ENCODE data around the genes MGAT4C and KITLG.

GRCh38 chr12:80917573-80918104 is 20.1 kb downstream of the LIN7A start:
- PRO-cap: no peak
- RAMPAGE, long total RNA, 4 experiments: no peak in any of the 4 experiments

GRCh38 chr12:84689479-84690240 is 222.9 kb downstream of the SLC6A15 start:
- PRO-cap: no peak
- RAMPAGE, long total RNA, 4 experiments: no peak in any of the 4 experiments

DNA sequence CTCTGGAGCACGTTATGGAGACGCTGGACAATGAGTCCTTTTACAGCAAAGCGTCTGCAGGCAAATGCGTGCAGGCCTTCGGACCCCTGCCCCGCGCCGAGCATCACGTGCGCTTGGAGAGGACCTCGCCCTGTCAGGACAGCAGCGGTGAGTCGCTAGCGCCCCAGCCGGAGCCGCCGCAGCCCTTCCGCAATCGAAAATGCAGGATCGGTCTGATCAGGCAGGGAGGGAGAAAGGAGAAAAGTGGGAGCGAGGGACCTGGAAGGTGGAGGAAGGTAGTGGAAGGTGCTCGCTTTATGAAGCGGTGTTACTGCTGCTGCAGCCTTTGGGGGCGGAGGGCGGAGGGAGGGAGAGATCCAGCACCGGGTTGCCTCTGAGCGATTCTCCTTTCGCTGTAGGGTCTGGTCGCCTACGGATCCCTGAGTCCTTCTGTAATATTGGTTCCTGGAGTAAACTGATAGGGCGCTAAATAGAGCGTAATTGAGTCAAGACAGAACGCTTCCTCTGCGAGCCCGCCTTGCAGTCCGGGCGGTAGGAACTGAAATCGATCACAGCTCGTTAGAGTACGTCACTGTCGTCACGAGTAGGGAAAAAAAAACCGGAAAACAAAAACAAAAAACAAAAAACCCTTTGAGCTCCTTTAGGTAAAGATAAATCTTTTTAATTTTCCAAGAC is 458 bp downstream of the ALX1 start:
- PRO-cap: no peak
- RAMPAGE, long total RNA, 4 experiments: no peak in any of the 4 experiments

- PRO-cap: no peak
- RAMPAGE, long total RNA, 4 experiments: no peak in any of the 4 experiments
Measured at GRCh38 chr12:86119332-86119630, 136.9 kb downstream of the MGAT4C start.

GRCh38 chr12:86256187-86256739 is at the start of gene MGAT4C:
Gene MGAT4C, minus strand, starts transcription at chr12:86256391.
- PRO-cap: no peak
- RAMPAGE, long total RNA, 4 experiments: start-site peak on the minus strand in 1 of 4 experiments, at chr12:86256382-86256390 at its widest, 7 reads per replicate

GRCh38 chr12:86601095-86601552 is 344.9 kb upstream of the MGAT4C start:
- PRO-cap: no peak
- RAMPAGE, long total RNA, 4 experiments: no peak in any of the 4 experiments

GRCh38 chr12:87815787-87816353 is 213.3 kb downstream of the C12orf50 start:
- PRO-cap: no peak
- RAMPAGE, long total RNA, 4 experiments: no peak in any of the 4 experiments

GRCh38 chr12:88036251-88037159 is 1.2 kb downstream of the C12orf29 start:
- PRO-cap: no peak
- RAMPAGE, long total RNA, 4 experiments: no peak in any of the 4 experiments

GRCh38 chr12:88140666-88141498 is 1.0 kb downstream of the CEP290 start:
- PRO-cap: no peak
- RAMPAGE, long total RNA, 4 experiments: no peak in any of the 4 experiments

DNA sequence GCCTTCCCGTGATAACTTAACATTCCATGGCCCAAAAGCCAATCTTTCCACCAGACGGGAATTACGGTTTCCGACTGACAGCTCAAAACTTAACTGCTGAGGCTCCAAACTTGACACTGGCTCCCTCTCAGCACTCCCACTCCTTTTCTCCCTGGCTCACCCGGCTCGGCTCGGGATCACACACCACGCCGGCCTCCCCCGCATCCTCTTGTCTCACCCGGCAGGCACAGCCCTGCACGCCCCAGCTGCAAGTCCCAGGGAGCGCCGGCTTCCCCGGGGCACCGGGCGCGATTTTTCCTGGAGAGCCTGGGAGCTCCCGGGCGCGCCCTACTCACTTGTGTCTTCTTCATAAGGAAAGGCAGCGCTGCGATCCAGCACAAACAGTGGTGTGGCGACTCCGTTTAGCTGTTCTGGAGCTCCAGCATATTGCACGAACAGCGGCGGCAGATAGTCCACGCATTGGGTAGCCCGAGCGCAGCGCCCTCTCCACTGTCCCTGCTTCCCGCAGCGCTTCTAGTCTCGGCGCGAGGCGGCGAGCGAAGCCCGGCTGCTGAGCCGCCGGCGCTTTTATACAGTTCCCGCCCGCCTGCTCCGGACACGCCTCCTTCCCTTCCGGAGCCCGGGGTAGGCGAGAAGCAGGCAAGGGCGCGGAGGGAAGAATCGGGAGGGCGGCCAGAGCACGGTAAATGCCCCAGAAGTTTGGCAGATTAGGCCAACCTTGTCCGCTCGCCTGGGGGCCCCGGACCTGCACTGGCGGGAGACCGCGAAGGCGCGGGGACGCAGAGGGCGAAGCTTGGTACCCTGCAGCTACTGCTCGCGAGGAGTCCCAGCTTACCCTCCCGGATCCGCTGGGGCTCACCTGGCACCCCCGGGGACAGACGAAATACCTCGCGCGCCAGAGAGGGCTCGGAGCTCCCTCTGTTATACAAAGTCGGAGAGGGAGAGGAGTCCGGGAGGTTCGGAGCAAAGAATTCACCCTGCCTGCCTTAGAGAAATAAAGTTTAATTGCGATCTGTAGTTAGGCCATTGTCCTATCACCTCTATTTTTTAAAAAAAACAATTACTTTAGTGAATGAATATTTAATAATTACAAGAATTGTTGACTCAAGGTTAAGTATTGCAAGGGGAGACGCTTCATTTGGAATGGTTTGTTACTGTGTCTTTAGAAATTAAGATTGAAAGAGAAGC is at the start of gene KITLG:
Gene KITLG (minus strand): TSS at position 543 of the 1,188 bp plus-strand sequence.
- PRO-cap: bidirectional peak, plus-strand start at position 377 of the sequence, minus-strand start at position 541 of the sequence
- RAMPAGE, long total RNA, 4 experiments: start-site peak on the plus strand in 3 of 4 experiments, centred at positions 609 to 625 of the sequence, 14 to 37 reads per replicate; start-site peak on the minus strand in 2 of 4 experiments, centred at positions 502 to 530 of the sequence, 37 to 70 reads per replicate

- PRO-cap: no peak
- RAMPAGE, long total RNA, 4 experiments: no peak in any of the 4 experiments
Measured at GRCh38 chr12:89081170-89081597, 271.1 kb downstream of the DUSP6 start.

GRCh38 chr12:89357112-89357977 is 5.0 kb upstream of the DUSP6 start:
- PRO-cap: no peak
- RAMPAGE, long total RNA, 4 experiments: no peak in any of the 4 experiments

DNA sequence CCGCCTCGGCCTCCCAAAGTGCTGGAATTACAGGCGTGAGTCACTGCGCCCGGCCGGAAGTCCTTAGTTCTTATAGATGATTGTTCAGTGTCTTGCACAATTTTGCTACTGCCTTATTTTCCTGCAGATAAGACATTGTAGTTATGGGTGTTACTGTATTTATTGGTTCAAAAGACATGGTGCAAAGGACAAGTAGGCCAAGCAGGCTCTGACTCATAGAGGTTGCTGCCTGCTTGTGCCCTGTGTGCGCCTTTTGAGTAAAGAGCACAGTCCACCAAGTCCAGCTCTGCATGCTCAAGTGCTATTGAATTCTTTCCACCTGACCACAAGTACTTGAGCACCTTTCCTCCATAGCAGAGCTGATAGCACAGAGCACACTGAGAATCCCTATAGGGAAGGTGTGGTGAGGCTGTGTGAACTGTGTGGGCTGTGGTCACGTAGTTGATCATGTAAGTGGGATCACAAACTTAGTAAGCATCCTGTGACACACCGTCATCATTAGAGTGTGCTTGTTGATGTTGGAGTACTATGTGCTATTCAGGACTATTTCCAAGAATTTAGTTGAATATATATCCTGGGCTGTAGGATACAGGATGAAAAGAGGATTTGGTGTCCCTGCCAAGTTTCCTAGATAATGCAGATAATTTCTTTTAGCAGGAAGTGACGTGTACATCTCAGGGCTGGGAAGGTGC is 23.4 kb upstream of the DUSP6 start:
- PRO-cap: no peak
- RAMPAGE, long total RNA, 4 experiments: no peak in any of the 4 experiments

DNA sequence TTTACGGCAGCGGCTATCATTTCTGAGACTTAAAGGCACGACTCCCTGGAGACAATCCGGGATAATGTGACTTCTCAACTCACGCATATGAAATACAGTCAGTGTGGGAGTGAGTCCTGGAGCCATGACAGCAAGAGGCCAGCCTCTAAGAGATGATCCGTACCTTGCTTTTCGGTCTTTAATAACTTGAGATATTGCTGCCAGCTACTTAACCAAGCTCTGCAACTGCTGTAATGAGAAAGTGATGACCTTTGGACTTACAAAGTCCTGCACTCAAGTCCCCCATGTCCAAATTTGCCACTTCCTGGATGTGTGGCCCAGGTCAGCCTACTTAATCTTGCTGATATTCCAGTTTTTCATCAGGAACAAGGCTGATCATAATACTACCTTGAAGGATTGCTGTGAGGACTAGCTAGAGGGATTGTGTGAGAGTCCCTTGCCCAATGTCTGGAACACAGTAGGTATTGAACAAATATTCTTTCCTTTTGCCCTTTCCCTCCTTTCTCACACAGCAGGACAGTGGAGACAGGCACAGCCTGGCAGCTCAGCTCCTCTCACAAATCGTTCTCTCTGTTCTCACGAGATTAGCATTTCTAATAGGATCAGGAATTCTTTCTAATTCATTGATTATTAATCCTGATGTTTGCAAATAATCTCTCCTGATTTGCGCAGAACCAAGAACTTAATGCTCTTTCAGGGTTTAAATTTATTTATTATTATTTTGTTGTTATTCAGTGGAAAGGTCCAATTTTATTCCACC is 33.9 kb upstream of the DUSP6 start:
- PRO-cap: no peak
- RAMPAGE, long total RNA, 4 experiments: no peak in any of the 4 experiments

- PRO-cap: no peak
- RAMPAGE, long total RNA, 4 experiments: no peak in any of the 4 experiments
Measured at GRCh38 chr12:89390139-89390567, 37.9 kb upstream of the DUSP6 start.

DNA sequence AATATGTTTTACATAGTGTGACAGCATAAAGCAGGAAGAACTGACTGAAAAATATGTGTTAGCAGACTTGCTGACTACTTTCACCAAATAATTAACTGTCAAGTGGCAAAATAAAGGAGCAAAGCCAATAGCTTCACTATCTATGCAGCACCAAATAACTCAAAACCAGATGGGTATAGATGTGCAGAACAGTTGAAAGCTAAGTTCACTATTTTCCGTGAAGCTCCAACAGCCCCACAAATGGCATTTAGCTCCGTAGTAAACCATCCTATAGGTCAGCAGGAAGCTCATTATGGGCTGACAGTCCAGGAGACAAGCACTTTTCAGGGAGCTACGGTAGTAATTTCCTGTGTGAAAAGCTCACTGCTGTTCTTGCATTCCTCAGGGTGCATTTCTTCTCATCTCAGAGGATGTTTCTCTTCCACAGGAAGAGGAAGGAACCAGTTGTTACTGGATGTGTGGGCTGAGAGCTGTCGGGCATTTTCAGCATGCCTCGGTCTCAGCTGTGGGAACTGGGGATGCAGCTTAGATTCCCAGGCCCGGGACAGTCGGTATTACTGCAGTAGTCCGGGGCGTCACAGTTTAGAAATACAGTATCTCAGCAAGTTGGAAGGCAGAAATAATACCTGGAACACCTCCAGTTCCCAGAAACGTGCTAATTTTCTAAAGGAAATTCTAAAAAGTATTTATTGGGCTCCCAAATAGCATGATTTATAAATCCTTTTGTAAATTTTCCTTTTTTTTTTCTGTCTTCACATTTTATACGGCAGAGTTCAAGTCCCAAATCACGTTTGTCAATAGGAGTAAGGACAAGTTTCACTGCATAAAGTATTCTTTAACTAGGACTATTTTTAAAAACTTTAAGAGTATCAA is 72.7 kb downstream of the GALNT4 start:
- PRO-cap: unidirectional peak, plus-strand start at position 443 of the sequence; bidirectional peak, plus-strand start at position 585 of the sequence, minus-strand start at position 501 of the sequence
- RAMPAGE, long total RNA, 4 experiments: no peak in any of the 4 experiments

DNA sequence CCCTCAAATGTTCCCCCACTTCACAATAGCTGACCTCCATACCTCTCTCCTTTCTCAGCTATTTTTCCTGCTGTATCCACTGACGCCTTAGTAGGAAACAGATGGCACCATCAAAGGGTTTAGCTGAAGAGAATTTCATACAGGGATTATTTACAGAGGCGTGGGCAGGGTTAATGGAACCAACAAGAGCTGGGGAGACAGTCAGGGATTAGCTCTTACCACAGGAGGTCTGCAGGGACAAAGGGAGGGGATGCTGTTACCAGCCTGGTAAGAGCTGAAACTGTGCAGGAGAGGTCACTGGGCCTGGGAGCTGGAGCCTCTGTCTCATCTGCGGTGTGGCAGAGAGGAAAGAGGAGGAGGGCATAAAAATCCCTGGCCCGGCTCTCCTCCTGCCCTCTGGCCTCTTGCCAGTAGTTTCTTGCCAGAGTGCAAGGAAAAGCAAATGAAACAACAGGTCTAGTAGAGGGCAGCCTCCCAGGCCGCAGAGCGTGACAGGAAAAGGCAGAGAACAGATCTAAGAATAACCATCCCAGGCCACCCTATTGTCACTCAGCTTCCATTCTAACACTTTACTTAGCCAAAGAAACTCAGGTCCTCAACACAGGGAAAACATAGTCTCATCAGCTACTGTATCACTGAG is 18.9 kb upstream of the POC1B start:
- PRO-cap: no peak
- RAMPAGE, long total RNA, 4 experiments: no peak in any of the 4 experiments

- PRO-cap: no peak
- RAMPAGE, long total RNA, 4 experiments: no peak in any of the 4 experiments
Measured at GRCh38 chr12:89690760-89691047, 17.9 kb downstream of the ATP2B1 start.

DNA sequence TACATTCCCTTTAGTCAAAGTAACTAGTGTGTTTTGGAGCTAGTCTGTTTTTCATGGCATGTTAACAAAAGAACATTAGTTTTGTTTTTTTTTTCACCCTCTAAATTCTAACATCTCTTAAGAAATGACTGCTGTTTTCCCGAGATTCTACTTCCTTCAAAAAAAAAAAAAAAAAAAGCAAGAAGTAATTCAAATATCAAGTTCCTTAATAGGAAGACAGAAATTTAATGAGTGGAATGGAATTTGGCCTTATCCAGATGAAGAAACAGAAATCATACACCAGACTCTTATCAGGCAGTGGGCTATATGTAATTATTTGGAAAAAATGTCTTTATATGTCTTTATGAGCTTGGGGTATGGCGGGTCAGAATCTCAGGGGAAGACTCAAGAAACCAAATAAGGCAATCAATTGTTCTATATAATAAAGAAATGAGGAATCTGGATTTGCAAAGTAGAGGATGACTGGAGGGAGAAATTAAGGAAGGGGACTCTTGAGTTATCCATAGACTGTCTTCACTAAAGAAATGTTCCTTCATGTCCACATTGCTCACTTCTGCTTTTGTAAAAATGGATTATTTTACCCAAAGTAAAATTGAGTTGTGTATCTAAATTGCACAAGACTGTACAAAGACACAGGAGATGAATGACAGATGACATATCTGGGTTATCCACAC is 11.6 kb downstream of the ATP2B1 start:
- PRO-cap: no peak
- RAMPAGE, long total RNA, 4 experiments: no peak in any of the 4 experiments

GRCh38 chr12:89984709-89985422 is 276.2 kb upstream of the ATP2B1 start:
- PRO-cap: no peak
- RAMPAGE, long total RNA, 4 experiments: no peak in any of the 4 experiments

All from gastroesophageal sphincter (tissue), 4 donors.